ENCODE results near the gene EIF4A3.

GRCh38 chr17:80146766-80147714, at the start of gene EIF4A3:
Gene EIF4A3, minus strand, starts transcription at chr17:80147128.
- RRBS: under 1% methylated on average over 13 of the region's 116 CpGs
CAGE:
- cytosol, long polyA plus RNA: no peak
- long polyA plus RNA: no peak
- nucleus, long polyA plus RNA: no peak

GRCh38 chr17:80253880-80254250, 6.8 kb upstream of the RNF213 start:
- RRBS: no CpG with 5 or more reads among the region's 12 CpGs
CAGE:
- cytosol, long polyA plus RNA: no peak
- long polyA plus RNA: no peak
- nucleus, long polyA plus RNA: no peak

- RRBS: no CpG with 5 or more reads among the region's 18 CpGs
CAGE:
- cytosol, long polyA plus RNA: no peak
- long polyA plus RNA: no peak
- nucleus, long polyA plus RNA: no peak
These were observed 4.6 kb downstream of the RNF213 start for GRCh38 chr17:80265110-80265881.

GRCh38 chr17:80283072-80283922, 22.6 kb downstream of the RNF213 start:
- RRBS: no CpG with 5 or more reads among the region's 21 CpGs
CAGE:
- cytosol, long polyA plus RNA: no peak
- long polyA plus RNA: no peak
- nucleus, long polyA plus RNA: no peak

- RRBS: no CpG with 5 or more reads among the region's 13 CpGs
CAGE:
- cytosol, long polyA plus RNA: no peak
- long polyA plus RNA: no peak
- nucleus, long polyA plus RNA: no peak
These were observed 28.9 kb downstream of the RNF213 start for GRCh38 chr17:80289433-80290092.

GRCh38 chr17:80450222-80450719, 26.1 kb downstream of the NPTX1 start:
- RRBS: 3% methylated on average over 5 of the region's 19 CpGs
CAGE:
- cytosol, long polyA plus RNA: no peak
- long polyA plus RNA: no peak
- nucleus, long polyA plus RNA: no peak

DNA sequence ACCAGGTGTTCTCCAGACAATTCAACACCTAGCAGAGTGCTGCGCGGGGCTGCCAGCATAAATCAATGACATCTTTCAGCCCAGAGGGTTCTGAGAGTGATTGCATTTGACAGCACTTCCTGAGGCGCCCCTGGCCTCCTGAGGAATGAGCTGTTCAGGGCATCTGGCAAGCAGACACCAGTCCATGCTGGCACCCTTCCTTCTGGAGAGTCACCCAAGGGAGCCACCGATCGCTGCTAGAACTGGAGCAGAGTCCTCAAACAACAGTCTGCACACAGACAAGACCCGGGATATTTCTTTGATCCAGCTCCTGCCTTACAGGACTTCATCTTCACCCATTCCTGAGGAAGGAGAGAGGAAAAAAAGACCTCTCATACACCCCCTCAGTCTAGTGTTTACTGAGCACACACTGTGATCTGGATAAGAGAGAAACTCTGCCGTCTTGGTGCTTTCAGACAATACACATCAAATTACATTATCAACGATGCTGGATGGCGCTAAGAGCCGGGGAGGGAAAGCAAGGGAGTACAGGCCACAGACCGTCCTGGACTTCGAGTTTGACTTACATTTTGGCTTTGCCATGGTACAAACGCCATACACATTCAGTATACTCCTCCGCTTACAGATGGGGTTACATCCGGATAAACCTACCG, 23.1 kb downstream of the NPTX1 start:
- RRBS: no CpG with 5 or more reads among the region's 16 CpGs
CAGE:
- cytosol, long polyA plus RNA: no peak
- long polyA plus RNA: no peak
- nucleus, long polyA plus RNA: no peak

- RRBS: no CpG with 5 or more reads among the region's 17 CpGs
CAGE:
- cytosol, long polyA plus RNA: no peak
- long polyA plus RNA: no peak
- nucleus, long polyA plus RNA: no peak
These were observed 25.6 kb upstream of the NPTX1 start for GRCh38 chr17:80501942-80502534.

DNA sequence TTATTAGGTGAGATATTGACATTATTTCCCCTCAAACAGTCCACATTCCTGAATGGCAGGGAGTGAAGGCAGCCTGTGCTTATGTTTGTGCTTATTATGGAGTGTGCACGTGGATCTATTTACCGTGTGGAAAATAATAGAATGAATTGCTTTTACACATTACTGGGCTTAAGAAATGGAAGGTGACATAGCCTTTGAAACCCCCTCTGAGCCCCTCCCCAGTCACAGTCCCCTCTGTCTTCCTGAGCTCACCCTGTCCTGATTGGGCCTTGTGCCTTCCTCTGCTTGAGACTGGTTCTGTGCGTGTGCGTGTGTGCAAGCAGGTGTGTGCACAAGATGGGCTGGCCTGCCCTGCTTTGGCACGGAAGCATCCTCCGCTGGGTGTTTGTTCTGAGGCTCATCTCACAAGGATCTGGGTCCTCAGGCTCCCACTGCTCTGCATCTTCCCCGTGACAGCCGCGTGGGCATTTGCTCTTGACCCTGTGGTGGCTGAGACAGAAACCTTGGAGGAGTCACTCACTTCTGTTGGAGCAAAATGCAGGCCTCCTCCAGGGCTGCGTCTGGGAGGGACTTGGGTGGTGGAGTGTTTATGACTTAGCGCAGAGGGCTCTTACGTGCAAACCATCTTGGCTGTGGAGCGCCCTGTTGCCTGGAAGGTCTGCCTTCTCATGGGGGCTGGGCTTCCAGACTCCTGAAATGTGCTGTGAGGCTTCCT, 119.0 kb downstream of the RPTOR start:
- RRBS: no CpG with 5 or more reads among the region's 13 CpGs
CAGE:
- cytosol, long polyA plus RNA: no peak
- long polyA plus RNA: no peak
- nucleus, long polyA plus RNA: no peak

DNA sequence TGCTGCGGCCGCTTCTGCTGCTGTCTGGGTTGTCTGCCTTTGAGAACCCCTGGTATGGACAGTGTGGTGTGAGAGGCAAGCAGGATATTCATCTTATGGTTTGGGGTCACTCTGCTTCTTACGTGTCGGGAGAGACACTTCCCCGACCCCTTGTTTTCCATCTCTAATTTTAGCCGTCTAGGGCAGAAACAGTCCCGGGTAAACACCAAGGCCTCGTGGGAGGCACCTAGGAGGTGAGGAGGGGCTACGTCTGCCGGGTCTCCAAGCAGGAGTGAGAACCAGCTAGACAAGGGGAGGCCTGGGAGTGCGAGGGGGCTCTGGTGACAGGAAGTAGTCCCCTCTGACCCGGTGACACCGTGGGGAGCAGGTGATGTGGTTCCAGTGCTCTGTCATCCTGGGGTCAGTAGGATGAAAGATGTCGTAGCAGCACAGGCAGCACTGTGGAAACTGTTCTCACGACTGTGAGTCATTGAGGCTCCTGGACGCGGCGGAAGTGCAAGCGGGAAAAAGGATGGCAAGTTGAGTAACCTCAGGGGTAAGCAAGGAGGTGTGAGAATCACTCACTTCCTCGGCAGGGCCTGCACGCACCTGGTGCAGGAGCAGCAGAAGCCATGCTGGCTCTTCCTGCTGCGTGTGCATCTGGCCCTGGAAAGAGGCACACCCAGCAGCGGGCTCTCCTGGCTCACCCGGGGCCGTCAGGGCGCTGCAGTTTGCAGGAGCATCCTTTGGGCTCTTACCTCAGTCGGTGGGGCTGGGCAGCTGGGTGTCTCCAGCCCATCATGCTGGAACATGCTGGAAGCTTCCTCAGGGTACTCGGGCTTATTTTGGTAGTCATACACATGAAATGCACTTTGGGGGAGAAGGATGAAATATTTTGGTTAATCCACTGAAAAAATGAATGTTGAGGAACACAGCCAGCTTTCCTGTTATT, 176.5 kb downstream of the RPTOR start:
- RRBS: 56% methylated on average over 5 of the region's 28 CpGs
CAGE:
- cytosol, long polyA plus RNA: no peak
- long polyA plus RNA: no peak
- nucleus, long polyA plus RNA: no peak

- RRBS: no CpG with 5 or more reads among the region's 26 CpGs
CAGE:
- cytosol, long polyA plus RNA: no peak
- long polyA plus RNA: no peak
- nucleus, long polyA plus RNA: start-site peak on the minus strand at chr17:80826900-80826904, 36 and 55 reads in 2 replicates
These were observed 164.7 kb upstream of the CHMP6 start for GRCh38 chr17:80826780-80827553.

DNA sequence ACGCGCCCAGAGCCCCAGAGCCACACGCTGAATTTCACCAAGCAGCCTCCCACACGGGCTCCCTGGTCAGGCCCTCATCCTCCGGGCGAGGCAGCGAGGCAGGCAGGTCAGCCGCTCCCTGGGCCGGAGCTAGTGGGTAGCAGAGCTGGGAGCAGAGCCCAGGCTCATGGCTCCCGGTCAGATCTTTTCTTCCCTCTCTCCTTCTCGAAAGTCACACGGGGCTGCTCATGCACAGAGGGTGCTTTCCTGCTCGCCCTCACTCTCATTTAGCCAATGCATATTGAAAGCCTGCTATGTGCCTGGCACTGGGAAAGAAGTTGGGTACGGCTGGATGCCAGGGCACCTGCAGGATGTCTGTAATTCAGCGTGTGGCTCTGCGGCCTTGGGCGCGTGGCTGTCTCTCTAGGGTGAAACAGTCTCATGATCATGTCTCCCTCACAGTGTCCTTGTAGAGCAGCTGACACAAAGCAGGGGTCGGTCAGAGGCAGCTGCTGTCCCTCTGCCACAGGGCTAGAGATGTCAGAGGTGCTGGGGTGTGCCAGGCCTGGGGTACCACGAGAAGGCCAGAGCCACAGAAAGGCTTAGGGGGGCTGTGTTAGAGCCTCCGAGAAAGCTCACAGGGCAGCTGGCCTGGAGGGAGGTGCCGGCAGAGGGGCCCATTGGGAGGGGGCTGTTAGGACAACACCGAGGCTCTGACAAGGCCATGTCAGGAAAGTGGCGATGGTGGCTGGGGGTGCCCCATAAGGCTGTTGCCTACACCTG, 155.4 kb upstream of the CHMP6 start:
- RRBS: 97% methylated on average over 7 of the region's 24 CpGs
CAGE:
- cytosol, long polyA plus RNA: no peak
- long polyA plus RNA: no peak
- nucleus, long polyA plus RNA: no peak

- RRBS: no CpG with 5 or more reads among the region's 12 CpGs
CAGE:
- cytosol, long polyA plus RNA: no peak
- long polyA plus RNA: no peak
- nucleus, long polyA plus RNA: no peak
These were observed 135.1 kb upstream of the CHMP6 start for GRCh38 chr17:80856414-80856995.

GRCh38 chr17:80968529-80969266, 22.9 kb upstream of the CHMP6 start:
- RRBS: 19% methylated on average over 11 of the region's 22 CpGs
CAGE:
- cytosol, long polyA plus RNA: no peak
- long polyA plus RNA: no peak
- nucleus, long polyA plus RNA: no peak

DNA sequence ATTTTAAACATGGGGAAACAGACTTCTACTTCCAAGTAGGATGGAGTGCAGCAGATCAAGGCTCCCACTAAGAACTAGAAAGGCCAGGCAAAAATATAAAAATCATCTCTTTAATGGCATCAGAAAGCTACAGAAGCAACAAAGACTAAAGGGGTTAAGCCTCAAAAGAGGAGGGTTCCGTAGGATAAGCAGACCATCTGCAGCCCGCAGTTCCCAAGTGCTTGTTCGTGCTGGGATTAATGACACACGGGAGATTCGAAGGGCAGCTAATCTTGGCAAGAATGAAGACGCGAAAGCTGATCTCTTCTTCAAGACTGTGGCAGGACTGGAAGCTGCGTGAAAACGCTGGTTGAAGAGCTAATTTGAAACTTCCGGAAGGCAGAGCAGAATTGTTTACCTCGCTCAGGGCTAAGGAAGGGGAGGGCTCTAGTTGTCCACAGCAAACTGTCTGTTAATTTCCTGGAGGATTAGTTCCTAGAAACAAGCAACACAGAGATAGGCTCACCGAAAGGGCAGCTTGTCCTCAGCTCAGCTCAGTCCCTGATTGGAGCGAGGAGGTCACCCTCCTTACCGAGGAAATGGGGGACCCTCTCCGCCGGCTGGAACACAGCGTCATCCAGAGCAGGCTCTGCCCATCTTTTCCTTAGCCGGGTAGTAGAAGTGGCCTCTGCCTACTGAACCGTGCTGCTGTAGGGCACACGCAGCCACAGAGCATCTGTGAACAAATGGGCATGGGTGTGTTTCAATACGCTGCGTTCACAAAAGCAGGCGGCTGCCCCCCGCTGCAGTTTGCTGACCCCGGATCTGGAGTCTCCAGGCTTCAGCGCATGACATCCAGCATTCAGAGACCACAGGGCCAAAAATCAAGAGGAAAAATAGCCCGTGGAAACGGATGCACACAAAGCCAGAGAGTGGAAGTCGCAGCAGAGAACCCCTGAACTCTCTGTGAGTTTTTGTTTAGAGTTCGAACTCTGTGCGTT, 16.8 kb upstream of the BAIAP2 start:
- RRBS: 0% methylated on average over 1 of the region's 31 CpGs
CAGE:
- cytosol, long polyA plus RNA: no peak
- long polyA plus RNA: no peak
- nucleus, long polyA plus RNA: no peak

DNA sequence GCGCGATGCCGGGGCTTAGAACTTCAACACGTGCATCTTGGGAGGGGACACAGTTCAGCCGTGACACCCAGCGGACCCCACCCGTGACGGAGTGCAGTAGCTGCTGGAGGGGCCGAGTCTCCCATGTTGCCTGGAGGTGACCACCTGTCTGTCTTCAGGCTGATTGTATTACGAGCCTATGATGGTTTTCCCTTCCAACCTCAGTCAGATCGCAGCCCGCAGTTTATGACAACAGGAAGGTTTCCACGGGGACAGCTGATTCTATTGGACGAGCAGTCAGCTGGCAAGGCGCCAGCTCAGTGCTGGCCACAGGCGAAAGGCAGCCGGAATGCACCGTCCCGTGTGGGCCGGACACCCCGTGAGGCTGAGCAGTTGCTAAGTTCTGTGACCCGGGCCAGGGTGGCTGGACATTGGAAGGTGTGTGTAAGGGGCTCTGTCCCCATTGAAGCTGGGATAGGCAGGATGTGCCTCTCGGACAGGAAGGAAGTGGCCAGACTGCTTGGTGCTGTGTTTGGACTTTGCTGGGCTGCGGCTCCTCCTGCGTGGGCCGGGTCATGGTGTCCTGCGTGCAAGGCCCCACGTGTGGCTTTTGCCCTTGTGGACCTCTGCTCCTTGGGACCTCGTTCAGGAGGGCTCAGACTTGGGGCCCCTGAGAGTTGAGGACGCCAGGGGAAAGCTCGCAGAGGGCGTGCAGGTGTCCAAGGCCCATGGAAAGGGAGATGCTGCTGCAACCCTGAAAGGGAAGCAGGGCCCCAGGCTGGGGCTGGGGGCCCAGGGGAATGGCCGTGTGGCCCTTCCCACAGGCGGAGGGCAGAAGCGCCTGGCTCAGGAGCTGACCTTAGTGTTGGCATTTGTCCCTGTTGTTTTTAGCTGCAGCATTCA, 9.8 kb downstream of the BAIAP2 start:
- RRBS: 14% methylated on average over 2 of the region's 35 CpGs
CAGE:
- cytosol, long polyA plus RNA: no peak
- long polyA plus RNA: no peak
- nucleus, long polyA plus RNA: no peak

DNA sequence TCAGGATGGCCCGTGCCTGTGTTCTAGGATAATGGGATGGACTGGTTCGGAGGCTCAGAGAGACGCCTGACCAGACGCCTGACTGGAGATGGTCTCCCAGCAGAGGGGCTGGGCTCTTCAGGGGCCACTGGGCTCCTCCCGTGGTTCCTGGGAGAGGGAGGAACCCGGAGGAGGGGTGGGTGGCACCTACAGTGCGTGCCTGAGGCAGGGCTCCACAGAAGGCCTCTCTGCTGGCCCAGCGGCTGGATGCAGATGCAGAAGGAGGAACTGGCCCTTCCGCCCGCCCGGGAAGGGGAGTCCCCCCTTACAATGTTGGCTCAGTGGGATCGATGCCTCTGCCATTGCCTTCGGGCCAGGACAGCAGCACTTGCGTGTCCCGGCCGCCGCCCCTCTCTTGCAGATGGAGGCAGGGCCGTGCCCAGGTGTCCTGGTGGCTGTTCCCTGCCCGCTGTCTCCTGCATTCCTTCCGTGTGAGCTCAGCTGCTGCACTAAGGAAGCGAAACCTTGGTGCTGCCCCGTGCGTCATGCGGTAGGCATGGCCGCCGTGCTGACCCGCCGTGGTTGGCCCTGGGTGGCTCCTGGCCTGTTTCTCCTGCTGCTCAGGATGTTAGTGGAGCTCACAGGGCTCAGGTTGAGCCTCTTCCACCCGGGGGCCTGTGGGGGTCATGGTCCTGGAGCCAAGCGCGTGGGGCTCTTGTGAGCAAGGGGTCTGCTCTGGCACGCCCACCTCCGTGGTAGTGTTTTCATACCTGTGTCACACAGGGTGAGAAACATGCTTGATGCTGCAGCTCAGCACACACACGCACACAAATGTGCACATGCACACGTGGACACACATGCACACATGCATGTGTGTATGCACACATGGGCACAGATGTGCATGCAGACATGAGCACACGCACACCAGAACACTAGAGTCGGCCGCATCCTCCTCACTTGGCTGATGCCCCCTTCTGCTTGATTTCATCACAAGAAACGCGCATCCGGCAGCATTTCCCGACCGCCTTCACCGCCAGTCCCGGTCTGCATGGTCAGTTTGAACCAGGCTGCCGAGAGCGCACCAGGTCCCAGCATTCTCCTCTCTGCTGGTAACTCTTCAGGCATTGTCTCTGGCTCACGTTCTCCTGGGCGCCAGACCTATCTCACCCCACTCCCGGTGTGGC, 15.3 kb downstream of the BAIAP2 start:
- RRBS: 86% methylated on average over 4 of the region's 50 CpGs
CAGE:
- cytosol, long polyA plus RNA: no peak
- long polyA plus RNA: no peak
- nucleus, long polyA plus RNA: no peak

- RRBS: no CpG with 5 or more reads among the region's 8 CpGs
CAGE:
- cytosol, long polyA plus RNA: no peak
- long polyA plus RNA: no peak
- nucleus, long polyA plus RNA: no peak
These were observed 47.4 kb downstream of the BAIAP2 start for GRCh38 chr17:81082456-81082714.

- RRBS: no CpG with 5 or more reads among the region's 10 CpGs
CAGE:
- cytosol, long polyA plus RNA: no peak
- long polyA plus RNA: no peak
- nucleus, long polyA plus RNA: no peak
These were observed 63.9 kb upstream of the PVALEF start for GRCh38 chr17:81101400-81101749.

- RRBS: 75% methylated on average over 18 of the region's 42 CpGs
CAGE:
- cytosol, long polyA plus RNA: no peak
- long polyA plus RNA: no peak
- nucleus, long polyA plus RNA: no peak
These were observed 45.0 kb upstream of the PVALEF start for GRCh38 chr17:81120136-81120778.

Measured in IMR-90 (cell line).